SJSA1 (cell line): ENCODE measurements around a stretch of chr6.

DNA sequence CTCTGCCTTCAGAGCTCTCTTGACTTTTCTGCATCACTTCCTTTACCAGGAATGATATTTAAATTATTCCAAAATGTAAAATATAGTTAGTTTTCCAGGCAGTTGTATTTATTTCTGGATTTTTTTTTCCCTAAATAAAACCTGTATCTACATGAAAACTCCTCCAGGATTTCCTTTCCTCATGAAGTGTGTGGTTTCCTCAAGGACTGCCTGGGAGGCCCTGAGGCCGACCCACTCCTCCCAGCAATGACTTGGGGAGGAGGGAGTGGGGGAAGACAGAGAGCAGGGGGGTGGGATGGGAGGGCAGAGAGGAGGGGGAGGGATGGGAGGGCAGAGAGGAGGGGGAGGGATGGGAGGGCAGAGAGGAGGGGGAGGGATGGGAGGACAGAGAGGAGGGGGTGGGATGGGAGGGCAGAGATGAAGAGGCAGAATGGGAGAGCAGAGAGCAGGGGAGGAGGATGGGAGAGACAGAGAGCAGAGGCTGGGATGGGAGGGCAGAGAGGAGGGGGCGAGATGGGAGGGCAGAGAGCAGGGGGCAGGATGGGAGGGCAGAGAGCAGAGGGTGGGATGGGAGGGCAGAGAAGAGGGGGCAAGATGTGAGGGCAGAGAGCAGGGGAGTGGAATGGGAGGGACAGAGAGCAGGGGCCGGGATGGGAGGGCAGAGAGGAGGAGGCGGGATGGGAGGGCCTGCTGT, 161.9 kb upstream of the AGPAT4 start:
- RAMPAGE, long total RNA: no peak

GRCh38 chr6:161486254-161486630, 212.4 kb upstream of the AGPAT4 start:
- RAMPAGE, long total RNA: no peak

- RAMPAGE, long total RNA: no peak
Observed at GRCh38 chr6:162670136-162670837, 57.3 kb downstream of the PRKN start.

- RAMPAGE, long total RNA: no peak
Observed at GRCh38 chr6:162868854-162869336, 141.1 kb downstream of the PACRG start.

DNA sequence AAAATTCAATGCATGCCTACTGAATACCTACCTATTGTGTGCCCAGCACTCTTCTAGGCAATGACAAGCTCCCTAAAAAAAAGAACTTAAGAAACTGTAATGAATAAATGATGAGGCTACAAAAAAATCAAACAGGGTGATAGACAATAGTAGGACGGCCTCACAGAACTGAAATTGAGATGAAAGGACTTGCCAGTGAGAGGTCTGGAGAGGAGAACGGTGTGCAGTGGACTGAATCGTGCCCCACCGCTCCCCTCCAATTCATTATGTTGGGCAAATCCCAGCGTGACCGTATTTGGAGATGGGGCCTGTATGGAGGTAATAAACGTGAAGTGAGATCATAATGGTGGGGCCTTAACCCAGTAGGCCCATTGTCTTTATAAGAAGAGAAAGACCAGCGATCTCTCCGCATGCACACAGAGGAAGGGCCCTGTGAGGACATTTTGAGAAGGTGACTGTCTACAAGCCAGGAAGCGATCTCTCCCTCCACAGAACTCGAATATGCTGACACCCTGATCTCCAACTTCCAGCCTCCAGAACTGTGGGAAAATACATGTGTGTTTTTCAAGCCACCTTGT, 326.2 kb downstream of the PACRG start:
- RAMPAGE, long total RNA: no peak

DNA sequence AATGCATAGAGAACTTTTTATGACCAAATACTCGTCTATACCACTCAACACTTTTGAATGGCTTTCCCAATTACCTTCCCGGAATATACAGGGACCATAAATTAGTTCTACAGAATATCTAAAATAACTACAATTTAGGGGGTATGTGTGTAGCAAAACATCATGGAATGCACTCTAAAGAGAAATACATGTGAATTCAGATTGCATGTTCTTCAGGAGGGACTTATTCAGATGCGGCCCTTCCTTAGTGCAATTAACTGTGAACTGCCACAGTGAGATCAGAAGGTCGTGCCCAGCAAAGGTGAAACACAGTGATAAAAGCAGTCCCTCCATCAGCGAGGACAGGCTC, 125.9 kb upstream of the QKI start:
- RAMPAGE, long total RNA: no peak

DNA sequence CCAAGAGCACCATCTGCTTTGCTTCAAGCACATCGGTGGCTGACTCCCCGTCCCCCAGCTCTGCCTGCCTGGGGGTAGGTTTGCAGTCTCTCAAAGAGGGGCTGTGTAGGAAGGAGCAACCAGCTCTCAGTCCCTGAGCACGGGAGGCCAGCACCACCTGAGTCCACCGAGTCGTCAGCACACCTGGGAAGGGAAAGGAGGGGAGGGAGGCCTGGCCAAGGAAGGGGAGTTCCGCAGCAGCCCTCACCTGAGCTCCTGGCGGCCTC, 78.4 kb upstream of the QKI start:
- RAMPAGE, long total RNA: no peak

DNA sequence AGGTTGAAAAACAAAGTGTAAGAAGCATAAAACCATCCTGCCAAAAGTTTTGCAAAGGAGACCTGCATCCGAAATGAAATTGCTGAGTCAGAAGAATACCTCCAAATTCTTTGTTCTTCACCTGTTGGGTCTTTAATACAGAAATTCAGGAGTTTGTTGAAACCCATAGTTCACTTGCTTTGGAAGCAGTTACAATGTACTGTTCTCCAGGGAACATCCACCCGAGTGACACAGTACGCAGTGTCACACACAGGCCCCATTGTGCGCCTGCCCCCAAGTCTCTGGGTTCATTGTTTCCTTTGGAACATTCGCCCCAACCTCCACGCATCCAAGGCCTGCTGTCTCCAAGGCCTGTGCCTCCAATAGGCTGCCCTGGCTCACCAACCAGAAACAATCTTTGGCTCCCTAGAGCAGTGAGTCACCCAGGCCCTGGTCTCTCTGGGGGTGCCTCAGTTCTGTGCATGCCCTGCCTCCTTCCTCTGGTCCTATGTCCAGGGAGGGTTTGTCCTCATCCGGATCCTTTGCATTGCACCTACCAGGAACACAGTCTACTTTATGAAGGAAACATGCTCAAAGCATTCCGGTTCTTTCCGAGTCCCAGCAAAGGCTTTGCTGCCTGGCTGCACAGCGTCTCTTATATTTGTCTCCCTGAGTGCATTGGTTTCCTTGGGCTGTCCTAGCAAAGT, 65.3 kb upstream of the QKI start:
- RAMPAGE, long total RNA: no peak

GRCh38 chr6:163352013-163352673, 62.4 kb upstream of the QKI start:
- RAMPAGE, long total RNA: no peak

DNA sequence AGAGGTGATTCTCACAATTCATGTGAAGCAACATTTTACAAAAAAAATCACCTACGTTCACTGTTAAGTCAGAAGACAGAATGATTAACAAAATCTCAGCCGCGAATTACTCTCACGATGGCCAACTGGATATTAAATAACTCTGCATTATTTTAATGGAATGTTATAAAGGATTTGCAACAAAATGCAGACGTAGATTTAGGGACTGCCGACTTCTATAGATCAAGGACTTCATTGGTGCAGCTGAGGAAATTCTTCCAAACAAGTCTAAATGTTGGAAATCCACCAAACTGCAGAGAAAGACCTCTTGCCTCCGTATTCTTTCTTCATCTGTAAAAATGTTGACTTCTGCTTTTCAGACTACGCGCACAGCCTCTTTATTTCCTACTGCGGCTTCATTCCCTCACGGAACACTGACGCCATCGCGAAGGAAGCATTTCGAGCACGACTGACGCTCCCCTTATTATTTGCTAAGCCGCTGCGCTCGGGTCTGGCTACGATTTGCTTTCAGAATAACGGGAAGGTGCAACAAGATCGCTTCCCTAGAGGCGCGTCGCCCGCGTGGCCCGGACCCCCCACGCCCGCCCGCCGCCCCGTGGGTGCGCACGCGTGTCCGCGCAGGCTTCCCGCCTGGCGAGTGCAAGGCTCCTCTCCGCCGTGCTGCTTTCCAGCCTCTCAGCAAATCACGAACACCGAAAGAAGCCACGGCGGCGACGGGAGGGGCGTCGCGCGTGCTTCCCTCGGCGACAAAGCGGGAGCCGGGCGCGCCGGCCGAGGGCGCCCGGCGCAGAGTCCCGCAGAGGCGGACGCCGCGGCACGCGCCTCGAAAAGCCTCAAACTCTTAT, 1.4 kb upstream of the QKI start:
- RAMPAGE, long total RNA: no peak

DNA sequence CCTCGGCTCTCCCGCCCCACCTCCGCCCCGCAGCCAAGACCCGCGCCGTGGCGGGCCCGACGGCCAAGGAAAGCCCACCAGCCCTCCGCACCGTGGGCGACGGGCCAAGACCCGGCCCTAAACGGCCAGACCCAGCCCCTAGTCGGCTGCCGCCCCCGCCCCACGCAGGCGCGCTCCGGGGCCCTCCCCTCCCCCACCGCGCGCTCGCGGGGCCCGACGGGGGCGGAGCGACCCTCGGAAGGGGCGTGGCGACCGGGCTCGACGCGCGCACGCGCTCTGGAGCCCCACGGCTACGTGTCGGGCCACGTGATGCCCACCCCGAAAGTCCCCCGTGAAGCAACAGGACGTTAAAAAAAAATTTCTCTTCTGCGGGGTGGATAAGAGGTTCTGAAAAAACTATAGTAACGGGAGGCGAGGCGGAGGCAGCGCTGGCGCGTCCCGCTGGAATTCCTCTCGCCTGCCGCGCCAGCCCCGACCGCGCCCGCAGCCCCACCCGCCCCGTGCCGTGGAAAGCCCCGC, 679 bp upstream of the QKI start:
- RAMPAGE, long total RNA: no peak

GRCh38 chr6:163415575-163416290, 1.2 kb downstream of the QKI start:
- RAMPAGE, long total RNA: no peak

DNA sequence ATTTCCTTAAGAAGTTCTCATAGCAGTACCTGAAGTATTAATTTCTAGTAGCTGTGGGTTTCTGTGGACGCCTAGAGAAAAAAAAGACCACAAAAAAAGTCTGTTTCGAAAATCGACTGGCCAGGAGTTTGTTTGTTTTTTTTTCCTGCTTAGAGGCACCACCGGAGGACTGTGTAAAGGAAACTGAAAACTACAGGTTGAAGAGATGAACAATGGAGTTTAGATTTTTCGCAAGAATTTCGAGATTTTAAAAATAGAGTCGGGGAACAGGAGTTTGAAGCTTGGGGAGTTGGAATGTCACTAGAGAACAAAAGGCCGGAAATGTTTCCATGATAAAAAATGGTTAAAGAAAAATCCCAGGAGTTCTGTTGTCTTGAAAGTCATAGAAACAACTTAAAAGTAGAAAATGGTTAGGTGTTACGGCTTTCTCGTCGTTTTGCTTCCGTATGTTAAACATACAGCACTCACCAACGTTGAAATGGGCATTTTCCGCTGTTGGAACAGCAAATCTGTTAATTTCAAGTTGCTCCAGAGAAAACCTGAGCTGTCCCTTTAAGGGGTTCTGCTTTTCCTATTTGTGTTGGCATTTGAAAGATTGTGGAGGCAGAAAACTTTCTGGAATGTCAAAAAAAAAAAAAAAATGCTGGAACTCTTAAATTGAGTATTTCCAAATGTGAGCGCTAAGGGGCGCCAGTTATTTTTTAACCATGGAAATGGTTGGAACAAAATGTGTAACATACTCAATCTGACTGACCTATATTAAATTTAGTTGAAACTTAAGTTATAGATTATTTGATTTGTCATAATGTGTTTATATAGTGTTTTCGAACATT, 2.0 kb downstream of the QKI start:
- RAMPAGE, long total RNA: no peak

GRCh38 chr6:163471813-163472268, 57.3 kb downstream of the QKI start:
- RAMPAGE, long total RNA: no peak

DNA sequence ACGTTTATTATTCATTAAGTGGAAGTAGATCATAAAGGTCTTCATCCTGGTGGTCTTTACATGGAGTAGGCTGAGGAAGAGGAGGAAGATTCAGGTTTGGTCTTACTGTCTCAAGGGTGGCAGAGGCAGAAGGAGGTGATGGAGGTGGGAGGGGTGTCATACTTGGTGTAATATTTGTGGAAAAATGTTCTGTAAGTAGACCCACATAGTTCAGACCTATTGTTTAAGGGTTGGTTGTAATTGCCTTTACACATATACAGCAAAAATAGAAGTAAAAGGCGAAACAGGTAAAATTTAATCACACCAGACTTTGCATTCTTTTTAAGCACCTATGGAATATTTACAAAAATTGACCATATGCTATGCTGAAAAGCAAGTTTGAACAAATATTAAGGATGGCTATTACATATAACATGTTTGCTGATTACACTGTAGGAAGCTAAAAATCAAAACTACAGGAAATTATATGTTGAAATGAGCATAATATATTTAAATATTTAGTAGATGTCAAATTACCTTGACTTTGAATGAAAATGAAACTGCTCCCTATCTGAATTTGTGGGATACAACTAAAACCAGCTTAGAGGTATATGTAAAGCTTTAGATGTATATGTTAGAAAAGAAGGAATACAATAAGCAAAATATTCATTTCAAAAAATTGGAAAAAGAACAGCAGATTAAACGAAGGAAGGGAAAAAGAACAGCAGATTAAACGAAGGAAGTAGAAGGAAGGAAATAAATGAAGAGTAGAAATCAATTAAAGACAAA, 57.9 kb downstream of the QKI start:
- RAMPAGE, long total RNA: no peak

DNA sequence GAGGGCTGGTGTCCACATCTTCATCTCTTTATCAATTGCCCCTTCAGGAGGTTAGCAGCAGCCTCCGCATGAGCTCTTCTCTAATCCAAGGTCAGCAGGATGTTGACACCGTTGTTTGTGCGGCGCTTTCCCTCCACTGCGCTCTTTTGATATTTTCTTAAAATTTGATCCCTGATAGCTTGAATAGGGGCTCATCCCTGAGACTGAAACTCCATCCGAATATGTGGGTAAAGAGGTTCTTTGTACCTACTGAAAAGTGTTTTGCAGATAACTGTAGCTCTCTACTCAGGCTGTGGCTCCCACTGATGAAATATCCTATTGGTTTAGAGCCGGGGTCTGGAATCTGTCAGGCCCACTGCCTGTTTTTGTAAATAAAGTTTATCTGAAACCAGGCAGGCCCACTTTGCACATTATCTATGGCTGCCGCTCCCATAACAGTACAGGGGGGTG, 362.5 kb downstream of the QKI start:
- RAMPAGE, long total RNA: no peak

DNA sequence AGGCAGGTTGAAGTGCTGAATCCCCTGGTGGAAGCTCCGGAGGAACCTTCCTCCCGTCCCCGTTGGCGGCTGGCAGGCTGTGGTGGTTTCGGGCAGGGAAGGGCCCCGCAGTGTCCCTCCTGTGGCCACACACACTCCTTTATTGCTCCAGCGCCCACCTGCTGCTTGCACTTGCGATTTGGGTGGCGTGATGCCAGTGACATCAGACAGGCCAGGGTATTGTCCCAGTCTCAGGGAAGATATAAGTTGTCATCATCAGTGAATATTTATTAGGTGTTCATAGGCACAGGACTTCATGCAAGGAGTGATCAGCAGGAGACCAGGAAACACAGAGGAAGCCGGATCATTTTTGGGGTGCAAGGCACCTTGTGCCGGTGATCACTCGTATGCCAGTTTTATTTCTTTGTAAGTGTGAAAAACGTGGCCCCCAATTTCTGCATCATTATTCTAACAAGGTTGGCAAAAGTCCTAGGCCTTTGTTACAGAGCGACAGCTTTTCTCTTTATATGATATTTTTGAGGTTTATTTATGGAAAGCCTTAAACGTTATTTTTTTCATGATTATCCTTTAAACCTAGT, 530.5 kb downstream of the QKI start:
- RAMPAGE, long total RNA: no peak

GRCh38 chr6:164039928-164040465, 625.5 kb downstream of the QKI start:
- RAMPAGE, long total RNA: no peak

GRCh38 chr6:164507924-164508388, 801.4 kb downstream of the C6orf118 start:
- RAMPAGE, long total RNA: no peak

DNA sequence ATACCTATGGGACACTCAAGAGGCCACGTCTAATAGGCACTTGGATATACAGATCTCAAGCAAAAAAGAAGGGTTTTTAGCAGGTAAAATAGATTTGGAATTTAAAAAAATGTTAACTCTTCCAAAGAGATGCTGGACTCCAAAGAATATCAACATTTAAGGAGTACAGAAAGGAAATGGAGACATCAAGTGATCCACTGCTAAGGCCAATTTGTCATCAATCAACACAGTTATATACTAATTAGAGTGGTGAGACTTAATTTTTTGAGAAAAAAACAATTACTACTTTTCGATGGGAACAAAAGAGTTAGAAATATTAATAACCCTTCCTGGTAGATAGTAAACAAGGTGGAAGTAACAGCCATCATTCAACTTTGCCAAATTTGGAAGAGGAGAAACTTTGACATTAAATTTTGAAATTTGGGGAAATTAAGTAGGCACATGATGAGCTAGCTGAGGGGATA, 17.8 kb downstream of the C6orf118 start:
- RAMPAGE, long total RNA: no peak